ENCODE measurements around a stretch of chr4.

- RRBS = no CpG with 5 or more reads among the region's 4 CpGs
These were observed 121.4 kb upstream of the CBR4 start for GRCh38 chr4:169131476-169131922.

DNA sequence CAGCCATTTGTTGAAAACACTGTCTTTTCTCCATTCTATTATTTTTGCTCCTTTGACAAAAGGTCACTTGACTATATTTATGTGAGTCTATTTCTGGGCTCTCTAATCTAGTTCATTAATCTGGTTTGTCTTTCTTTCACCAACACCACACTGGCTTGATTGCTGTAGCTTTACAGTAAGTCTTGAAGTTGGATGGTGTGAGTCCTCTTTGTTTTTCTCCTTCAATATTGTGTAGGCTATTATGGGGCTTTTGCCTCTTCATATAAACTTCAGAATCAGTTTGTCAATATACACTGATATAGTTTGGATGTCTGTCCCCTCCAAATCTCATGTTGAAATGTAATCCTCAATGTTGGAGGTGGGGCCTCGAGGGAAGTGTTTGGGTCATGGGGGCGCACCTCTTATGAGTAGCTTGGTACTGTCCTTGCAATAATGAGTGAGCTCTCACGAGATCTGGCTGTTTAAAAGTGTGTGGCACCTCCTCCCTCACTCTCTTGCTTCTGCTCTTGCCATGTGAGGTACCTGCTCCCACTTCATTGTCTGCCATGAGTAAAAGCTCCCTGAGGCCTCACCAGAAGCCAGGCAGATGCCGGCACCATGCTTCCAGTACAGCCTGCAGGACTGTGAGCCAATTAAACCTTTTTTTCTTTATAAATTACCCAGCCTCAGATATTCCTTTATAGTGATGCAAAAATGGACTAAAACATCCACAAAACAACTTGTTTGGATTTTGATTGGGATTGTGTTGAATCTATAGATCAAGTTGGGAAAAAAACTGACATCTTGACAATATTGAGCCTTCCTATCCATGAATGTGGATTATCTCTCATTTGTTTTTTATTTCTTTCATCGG, 56.8 kb downstream of the SH3RF1 start:
- RRBS = no CpG with 5 or more reads among the region's 5 CpGs

- RRBS = no CpG with 5 or more reads among the region's 5 CpGs
These were observed 21.1 kb downstream of the SH3RF1 start for GRCh38 chr4:169249577-169250113.

- RRBS = no CpG with 5 or more reads among the region's 1 CpG
These were observed 19.9 kb downstream of the SH3RF1 start for GRCh38 chr4:169250862-169251285.

GRCh38 chr4:169268045-169268543, 2.7 kb downstream of the SH3RF1 start:
- RRBS = no CpG with 5 or more reads among the region's 3 CpGs

DNA sequence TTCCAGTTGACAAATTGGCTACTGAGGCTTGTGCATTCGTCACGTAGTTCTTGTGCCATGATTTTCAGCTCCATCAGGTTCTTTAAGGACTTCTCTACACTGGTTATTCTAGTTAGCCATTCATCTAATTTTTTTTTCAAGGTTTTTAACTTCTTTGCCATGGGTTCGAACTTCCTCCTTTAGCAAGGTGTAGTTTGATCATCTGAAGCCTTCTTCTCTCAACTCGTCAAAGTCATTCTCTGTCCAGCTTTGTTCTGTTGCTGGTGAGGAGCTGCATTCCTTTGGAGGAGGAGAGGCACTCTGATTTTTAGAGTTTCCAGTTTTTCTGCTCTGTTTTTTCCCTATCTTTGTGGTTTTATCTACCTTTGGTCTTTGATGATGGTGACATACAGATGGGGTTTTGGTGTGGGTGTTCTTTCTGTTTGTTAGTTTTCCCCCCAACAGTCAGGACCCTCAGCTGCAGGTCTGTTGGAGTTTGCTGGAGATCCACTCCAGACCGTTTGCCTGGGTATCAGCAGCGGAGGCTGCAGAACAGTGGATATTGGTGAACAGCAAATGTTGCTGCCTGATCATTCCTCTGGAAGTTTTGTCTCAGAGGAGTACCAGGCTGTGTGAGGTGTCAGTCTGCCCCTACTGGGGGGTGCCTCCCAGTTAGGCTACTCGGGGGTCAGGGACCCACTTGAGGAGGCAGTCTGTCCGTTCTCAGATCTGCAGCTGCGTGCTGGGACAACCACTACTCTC, 113.0 kb downstream of the NEK1 start:
- RRBS = no CpG with 5 or more reads among the region's 9 CpGs

DNA sequence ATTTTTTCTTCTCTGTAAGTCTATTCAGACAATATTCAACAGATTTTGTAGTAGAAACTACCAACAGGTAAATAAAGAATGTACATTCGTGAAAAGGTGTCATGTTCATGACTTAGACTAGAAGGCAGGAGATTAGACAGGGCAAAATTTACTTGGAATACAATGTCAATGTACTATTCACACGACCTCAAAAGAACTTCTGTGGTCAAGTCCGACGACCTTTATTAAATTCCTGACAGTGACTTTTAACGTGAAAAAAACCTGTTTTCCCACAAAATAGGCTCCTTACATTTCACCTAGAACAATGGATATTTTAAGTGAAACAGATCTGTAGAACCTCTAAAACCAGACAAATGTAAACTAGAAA, 1.4 kb downstream of the NEK1 start:
- RRBS = no CpG with 5 or more reads among the region's 5 CpGs

DNA sequence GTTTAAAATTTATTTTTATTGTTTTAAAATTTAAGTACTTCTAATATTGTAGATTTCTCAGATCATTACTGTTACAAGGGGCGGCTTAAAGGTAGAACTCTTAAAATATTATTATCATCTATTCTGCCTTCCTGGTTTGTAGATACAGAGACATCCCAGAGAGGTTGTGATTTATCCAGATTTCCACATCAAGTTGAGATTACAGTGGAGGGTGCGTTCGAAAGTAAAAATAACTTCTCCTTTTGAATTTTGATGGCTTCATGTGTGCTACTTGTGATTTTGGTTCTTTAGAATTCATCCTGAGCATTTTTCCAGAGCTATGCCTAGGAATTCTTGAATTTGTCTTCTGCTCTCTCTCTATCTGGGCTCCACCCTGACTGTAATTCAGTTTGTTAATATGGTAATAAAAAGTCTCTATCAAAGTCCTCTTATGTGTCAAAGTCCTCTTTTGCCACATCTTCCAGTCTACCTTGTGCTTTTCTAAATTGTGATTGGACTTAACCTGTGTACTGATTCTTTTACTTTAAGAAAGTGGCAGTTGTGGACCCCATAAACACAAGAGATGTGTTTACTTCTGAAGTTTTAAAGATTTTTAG, 37.2 kb downstream of the CLCN3 start:
- RRBS = no CpG with 5 or more reads among the region's 3 CpGs

- RRBS = no CpG with 5 or more reads among the region's 16 CpGs
These were observed 517 bp downstream of the AADAT start for GRCh38 chr4:170089224-170089654.

DNA sequence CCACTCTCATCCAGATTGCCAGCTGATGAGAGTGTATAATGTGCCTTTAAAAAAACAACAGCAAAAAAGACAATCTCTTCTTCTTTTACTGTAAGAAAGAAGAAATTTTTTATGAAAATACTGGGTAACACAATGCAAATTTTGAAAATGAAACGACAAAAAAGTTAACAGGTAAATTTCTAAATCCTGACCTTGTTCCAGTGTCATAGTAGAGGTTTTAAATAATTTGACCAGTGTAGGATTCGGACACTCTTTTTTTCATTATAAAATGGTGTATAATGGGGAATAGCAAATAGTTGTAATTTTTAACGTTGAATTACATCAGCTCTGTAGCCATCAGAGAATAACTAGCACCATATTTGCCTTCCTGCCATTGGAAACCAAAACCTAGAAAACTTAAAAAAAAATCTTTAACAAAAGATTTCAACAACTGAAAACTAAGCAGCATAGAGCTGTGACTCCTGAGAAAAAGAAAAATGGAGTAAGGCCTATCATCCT, 568.7 kb upstream of the GALNT7 start:
- RRBS = no CpG with 5 or more reads among the region's 3 CpGs

- RRBS = no CpG with 5 or more reads among the region's 9 CpGs
These were observed 206.0 kb upstream of the GALNT7 start for GRCh38 chr4:172962513-172963162.

- RRBS = no CpG with 5 or more reads among the region's 4 CpGs
These were observed 7.8 kb downstream of the GALNT7 start for GRCh38 chr4:173176162-173177046.

DNA sequence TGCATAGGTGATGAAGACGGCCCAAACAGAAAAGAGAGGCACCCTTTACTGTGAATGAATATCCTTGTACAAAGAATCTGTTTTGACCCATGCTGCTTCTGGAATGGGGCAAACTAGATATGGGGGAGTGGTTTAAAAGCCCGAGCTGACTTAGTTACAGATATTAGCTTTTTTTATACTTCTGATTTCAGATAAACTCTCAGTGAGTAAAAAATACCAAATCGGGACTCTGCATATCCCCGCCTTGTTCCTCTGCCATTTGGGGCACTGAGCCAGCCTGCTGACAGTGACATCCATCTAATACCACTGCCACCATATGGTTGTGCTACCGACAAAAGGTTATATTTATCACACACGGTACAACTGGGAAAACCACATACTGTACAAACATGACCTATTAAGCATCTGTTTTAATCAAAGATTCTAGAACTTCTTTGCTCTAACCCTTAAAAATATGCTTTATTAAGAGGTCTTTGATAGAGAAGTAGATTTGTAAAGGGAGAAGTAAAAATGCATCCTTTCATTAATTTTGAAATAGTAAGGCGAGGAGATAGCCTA, 78.7 kb downstream of the GALNT7 start:
- RRBS = no CpG with 5 or more reads among the region's 7 CpGs

- RRBS = no CpG with 5 or more reads among the region's 1 CpG
These were observed 15.5 kb downstream of the HMGB2 start for GRCh38 chr4:173318753-173318952.

DNA sequence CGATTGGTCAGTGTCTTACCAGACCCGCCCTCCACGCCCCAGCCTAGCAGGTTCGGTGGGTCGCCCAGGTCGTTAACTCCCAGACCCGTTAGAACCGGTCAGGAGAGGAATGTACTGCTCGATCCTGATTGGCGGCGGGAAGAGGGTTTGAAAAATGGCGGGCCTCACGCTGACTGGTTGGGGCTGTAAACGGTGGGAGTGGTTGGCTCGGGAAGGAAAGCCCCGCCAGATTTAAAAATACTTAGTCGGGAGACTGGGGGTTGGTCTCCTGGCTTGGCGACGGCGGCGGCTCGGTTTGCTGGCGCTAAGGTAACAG, 313 bp upstream of the HMGB2 start:
- RRBS = no CpG with 5 or more reads among the region's 23 CpGs

DNA sequence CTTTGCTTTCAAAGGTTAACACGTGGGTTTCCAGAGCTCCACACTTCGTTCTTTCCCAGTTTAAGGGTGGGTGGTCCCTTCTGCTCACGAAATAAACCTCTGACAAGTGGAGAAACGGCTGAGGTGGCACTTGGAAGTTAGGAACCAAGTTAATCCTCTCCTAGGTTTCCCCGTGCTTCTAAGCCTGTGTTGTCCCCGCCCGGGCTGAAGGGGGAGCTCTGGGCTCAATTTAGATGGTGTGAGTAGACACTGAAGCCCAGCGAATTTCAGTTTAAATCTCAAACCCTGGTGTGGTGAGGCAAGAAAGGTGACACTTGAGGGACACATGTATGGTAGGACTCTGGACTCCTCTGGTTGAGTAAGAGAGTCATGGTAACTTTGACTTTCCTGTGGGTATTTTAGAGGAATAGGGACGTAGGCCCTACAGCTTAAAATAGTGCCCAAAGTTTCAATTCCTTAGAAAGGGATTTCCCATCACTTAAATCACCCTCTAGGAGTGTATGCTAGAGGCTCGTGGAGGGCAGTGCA, 24.1 kb downstream of the HAND2 start:
- RRBS = no CpG with 5 or more reads among the region's 10 CpGs

DNA sequence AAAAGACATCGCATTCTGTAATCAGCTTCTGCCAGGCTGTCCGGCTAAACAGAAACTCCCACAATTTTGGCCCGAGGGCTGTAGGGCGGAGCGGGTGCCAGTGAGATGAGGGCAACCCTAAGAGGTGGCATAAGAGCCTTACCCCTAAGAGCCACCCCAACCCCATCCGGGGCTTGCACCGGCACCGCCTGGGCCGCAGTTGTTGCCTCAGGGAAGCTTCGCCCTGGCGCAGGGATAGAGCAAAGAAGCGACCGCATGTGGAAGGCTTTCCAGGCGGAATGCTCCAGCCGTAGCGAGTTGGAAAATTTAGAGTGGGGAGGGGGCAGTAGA, 8.3 kb downstream of the HAND2 start:
- RRBS = no CpG with 5 or more reads among the region's 16 CpGs

DNA sequence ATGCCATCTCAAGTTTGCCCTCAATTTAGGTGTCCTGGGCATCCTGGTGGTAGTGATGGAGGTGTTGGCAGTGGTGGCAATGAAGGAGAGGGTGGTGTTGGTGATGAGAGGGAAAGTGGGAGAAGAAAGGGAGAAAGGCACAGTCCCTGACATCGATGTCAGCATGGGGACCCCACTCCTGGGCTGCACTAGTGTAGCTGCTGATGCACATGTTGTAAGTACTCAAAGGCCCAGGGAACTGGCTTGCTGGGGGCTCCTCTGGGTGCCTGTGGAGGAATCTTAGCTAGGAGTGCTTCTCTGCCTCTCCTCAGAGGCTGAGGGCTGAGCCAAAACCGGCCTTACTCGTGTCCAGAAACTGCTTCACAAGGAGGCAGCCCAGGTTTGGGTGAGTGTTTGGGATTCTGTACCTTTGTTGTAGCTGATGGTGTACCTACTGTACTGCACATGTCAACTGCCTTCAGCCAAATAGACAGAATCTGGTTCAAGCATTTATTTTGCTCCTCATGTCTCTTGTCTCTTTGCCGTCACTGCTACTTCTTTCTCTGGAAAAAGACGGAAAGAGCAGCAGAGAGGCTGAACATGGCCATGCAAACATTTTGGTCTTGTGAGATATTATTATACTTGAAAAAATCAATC, 3.1 kb upstream of the HAND2 start:
- RRBS = no CpG with 5 or more reads among the region's 5 CpGs

DNA sequence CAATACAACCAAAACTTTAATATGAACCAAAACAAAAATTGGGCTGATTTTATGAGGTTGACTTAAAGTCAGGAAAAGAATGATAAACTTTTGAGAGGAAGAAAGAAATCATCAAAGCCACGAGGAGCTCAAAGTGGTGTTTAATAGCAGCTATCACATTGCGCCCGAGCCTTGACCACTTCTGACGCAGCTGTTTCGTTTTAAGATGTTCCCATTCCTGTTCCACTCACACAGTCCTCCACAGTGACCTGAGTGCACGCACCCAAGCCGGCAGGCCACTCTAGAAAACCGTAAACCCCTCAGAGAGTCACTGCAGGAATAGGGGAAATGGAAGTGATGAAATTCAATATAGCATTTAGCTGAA, 17.8 kb upstream of the HAND2 start:
- RRBS = no CpG with 5 or more reads among the region's 8 CpGs

All from epithelial cell of prostate (primary cell).